Vagina (tissue), 1 donor: ENCODE measurements around a stretch of chr10.

GRCh38 chr10:77837481-77838078 is 89.0 kb downstream of the DLG5 start:
- PRO-cap = no peak
- RAMPAGE, long total RNA = no peak

DNA sequence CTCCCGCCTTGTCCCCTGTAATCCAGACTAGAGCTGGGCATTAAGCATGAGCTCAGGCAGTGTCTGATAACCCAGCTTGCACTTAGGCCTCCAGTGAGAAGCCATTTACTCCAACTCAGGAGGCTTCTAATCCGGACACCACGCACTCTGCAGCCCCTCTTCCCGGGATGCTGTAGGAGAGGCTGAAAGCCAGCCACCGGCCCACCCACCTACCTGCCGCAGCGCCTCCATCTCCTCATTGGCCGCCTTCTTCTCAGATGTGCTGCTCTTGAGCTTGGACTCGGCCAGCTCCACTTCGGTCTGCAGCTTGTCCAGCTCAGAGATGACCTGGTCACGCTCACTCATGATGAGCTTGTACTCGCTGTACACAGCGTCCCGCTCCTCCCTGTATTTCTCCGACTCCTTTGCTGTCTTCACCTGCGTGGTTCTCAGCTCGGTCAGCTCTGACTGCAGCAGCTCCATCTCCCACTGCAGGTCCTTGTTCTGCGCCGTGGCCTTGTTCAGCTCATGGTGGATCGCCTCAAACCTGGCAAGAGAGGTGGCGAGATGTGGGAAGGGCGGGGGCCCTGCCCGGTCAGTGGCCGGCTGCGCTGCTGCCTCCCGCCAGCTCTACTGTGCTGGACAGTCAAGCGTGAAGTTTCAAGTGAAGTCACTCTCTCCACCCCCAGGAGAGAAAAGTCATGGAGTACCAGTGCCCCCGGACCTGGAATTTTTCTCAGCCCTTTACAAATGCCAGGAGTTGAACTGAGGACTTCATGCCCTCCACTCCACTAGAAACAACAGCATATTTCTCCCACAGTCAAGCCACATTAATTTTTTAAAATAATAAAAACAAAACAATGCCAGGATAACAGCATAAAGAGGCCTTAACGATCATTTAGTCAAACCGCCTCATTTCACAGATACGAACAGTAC is 84.6 kb downstream of the DLG5 start:
- PRO-cap = no peak
- RAMPAGE, long total RNA = start-site peak on the minus strand centred at position 297 of the sequence, 10 bp wide, 19 reads; start-site peak on the minus strand centred at position 487 of the sequence, 54 bp wide, 47 reads

GRCh38 chr10:77855033-77855774 is 71.4 kb downstream of the DLG5 start:
- PRO-cap = no peak
- RAMPAGE, long total RNA = no peak

GRCh38 chr10:77967477-77967973 is 41.0 kb upstream of the DLG5 start:
- PRO-cap = no peak
- RAMPAGE, long total RNA = no peak

GRCh38 chr10:77994279-77994589 is 35.1 kb downstream of the POLR3A start:
- PRO-cap = no peak
- RAMPAGE, long total RNA = no peak

GRCh38 chr10:78250125-78250671 is 216.5 kb downstream of the RPS24 start:
- PRO-cap = no peak
- RAMPAGE, long total RNA = no peak

GRCh38 chr10:78266931-78267603 is 233.4 kb downstream of the RPS24 start:
- PRO-cap = no peak
- RAMPAGE, long total RNA = no peak

DNA sequence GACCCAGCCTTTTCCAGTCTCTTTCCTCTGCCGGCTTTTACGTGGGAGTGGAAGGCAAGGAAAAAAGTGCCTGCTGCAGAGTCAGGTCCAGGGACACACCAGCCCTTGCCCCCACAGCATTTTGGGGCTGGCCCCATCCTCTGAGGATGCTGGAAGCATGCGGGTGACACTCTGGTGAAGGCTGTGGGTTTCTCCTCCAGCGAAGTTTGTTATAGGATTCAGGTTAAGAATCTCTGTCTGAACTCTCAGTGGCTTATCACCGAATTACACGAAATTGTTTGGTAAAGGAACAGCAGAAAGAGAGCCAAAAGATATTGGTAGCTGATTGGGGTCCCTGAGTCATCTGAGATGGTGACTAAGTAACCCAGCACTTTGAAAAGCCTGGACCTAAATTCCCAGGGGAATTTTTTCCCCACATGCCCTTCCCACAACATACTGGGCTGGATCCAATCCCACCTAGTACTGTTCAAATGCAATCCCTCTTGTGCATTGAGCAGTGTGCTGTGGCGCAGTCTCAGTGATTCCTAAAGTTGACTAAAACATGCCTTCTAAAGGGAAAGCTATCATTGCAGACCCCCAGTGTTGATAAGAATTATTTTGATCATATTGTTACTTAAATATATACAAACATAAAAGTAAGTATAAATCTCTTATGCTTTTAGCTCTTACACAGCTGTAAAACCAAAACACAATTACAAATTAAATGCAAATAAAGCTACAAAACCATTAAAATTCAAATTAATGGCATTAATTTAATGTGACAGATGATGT is 424.5 kb downstream of the RPS24 start:
- PRO-cap = no peak
- RAMPAGE, long total RNA = no peak

DNA sequence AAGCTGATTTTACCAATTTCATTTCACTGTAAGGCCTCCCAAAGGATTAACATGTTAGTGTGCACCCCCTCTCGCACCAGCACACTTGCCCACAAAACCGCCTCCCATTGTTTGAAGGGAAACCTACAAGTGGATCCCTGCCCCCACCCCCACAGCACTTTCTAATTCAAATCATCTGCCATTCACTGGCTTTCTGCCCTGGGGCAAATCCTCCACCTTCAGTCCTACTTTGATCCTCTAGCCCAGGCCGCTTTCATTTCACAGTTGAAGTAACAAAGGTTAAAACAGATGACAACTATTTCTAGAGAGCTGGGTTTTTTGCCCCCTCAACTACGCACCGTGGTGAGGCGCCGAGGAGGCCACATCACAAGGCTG is 517.5 kb upstream of the ZMIZ1 start:
- PRO-cap = no peak
- RAMPAGE, long total RNA = no peak

- PRO-cap = no peak
- RAMPAGE, long total RNA = no peak
Observed at GRCh38 chr10:78775073-78775689, 293.6 kb upstream of the ZMIZ1 start.

DNA sequence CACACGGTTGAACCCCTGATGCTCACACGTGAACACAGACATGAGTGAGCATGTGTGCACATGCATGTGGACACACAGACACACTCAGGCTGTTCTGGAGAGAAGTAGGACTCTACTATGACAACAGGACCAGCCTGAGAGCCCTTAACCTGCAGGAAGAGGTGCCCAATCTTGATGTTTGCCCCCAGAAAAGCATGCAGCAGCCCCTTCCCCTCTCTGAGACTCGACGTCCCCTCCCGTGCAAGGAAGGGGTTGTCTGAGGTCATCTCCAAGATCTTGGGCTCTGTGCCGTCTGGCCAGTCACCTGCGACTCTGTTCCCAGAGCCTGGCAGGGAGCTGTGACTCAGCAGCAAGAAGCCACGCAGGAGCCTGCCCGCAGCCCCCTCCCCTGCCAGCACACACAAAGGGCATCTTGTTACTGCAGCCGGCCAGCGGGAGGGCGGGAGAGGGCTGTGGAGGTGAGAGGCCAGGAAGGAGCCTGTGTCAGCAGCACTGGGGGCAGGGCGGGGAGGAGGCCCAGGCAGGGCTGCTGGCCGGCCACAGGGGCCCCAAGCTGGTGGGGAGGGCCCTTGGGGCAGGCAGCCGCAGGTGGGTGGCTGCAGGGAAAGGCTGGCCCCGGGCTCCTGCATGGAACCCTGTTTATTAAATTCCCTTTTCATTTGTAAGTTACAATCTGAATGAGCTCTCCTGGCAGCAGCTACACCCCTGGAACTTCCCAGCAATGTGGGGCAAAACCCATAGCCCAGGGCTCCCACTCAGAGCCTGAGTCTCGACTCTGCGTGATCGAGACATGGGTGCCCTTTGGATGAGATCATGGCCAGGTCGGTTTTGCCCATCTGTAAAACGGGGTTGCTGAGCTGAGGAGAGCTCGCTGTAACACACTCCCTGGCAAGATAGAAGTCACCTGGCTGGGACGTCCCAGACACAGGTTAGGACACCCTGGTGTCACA is 103.7 kb upstream of the ZMIZ1 start:
- PRO-cap = no peak
- RAMPAGE, long total RNA = no peak

DNA sequence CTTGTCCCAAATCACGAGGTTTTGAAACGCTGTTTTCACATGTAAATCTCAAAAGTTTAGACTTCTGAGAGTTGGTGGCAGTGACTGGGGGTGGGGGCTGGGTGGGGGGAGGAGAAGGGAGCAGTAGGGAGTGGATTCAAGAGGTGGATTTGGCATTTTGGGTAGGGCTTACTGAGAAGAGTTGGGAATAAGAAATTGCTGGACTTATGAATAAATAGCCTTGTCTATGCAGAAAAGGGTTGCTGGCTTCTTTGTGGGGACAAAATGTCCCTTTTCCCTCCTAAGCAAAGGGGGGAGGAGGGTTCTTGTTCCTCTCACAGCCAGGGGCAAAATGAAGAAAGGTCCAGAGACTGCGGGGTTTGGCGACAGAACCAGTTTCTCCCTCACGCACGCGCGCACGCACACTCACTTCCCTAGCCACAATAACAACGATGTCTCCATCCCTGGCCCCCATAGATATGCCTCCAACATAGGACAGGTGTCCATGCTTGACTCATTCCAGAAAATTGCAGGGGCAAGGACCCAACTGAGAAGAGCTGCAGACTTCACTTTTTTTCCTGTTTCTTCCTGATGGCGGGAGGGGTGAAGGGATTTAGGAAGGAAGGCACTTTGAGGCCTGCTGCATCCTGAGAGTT is 3.2 kb downstream of the ZMIZ1 start:
- PRO-cap = unidirectional peak, plus-strand start at position 346 of the sequence; bidirectional peak, plus-strand start at position 346 of the sequence, minus-strand start at position 333 of the sequence
- RAMPAGE, long total RNA = start-site peak on the plus strand centred at position 330 of the sequence, 126 bp wide, 18 reads

DNA sequence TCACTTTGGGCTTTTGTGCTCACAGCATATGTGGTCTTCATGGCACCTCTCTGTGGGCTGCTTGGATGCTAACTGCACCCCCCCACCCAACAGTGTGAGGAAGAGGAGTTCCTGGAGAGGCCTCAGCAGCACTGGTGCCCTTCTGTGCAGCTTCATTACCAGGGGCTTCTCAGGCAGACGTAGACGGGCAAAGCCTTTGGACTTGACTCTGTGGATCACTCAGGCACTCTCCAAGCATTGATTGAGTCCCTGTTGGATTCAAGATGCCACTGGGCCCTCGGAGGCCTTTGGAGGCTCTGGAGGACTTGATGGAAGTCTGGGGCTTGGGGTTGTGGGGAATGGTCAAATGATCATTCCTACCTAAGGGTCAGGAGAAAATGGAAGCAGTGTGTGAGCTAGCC is 29.0 kb downstream of the ZMIZ1 start:
- PRO-cap = no peak
- RAMPAGE, long total RNA = no peak

GRCh38 chr10:79101560-79102061 is 32.8 kb downstream of the ZMIZ1 start:
- PRO-cap = no peak
- RAMPAGE, long total RNA = no peak

GRCh38 chr10:79111482-79112220 is 42.9 kb downstream of the ZMIZ1 start:
- PRO-cap = no peak
- RAMPAGE, long total RNA = start-site peak on the plus strand at chr10:79111639-79111724, 13 reads

DNA sequence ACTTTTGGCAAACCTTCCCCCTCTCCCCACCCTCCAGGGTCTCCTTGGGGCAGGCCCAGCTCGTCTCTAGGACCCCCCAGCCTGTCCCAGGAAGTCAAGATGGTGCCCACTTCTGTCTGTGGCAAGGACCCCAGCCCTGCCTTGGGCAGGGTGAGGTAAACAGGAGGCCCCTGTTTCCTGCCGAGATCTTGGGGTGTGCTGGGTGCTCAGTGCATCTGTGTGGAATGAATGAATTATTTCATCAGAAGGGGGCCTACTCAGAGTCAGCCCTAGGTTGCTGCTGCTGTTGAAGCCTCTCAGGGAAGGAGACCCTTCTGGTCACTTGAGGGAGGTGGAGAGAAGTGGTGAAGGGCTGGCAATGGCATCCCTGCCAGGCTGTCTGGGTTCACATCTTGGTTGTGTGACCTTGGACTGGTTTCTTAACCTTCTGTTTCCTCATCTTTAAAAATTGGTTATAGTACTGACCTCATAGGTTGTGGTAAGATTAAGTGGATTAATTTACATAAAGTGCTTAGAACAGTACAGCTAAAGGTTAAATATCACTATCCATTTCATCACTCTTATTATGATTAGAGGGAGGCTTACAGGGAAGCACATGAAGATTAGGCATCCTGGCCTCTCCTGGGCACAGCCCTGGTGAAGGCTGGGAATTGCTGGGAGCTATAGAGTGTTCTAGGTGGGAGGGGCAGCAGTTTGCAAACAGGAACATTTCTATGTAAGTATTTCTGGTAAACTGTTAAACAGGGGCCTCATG is 67.7 kb downstream of the ZMIZ1 start:
- PRO-cap = no peak
- RAMPAGE, long total RNA = start-site peak on the plus strand centred at position 420 of the sequence, 275 bp wide, 11 reads

DNA sequence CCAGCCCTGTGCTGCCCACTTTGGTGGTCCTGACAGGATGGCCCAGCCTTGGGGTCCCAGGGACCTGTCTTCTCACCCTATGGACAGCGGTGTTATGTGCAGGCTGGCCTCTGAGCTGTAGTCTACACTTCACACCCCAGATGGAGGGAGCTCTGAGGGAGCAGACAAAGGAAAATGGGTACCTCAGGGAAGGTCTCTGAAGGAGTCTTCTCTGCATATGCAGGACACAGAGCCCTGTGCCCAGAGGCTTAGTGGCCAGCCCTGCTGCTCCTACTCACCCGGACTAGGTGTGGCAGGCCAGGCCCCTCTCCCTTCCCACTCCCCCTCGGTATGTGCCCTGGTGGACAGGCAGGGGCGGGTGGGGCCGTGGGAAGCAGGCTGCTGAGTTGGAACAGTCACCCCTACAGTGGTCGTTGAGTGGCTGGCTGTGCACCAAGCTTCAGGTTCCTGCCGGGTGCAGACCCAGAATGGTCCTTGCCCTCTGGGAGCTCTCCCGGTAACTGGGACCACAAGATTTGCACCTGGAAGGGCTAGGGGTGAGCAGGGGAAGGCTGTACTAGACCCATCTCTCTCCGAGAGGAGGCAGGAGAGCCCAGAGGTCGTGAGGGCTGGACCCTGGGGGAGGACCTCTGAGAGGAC is 68.5 kb downstream of the ZMIZ1 start:
- PRO-cap = no peak
- RAMPAGE, long total RNA = no peak

- PRO-cap = no peak
- RAMPAGE, long total RNA = start-site peak on the plus strand at chr10:79210252-79210415, 15 reads
Observed at GRCh38 chr10:79210245-79210838, 136.9 kb upstream of the PPIF start.

GRCh38 chr10:79215839-79216319 is 131.4 kb upstream of the PPIF start:
- PRO-cap = no peak
- RAMPAGE, long total RNA = no peak

- PRO-cap = no peak
- RAMPAGE, long total RNA = start-site peak on the plus strand at chr10:79218605-79218721, 18 reads
Observed at GRCh38 chr10:79218427-79219095, 128.7 kb upstream of the PPIF start.